HTERT-HM (cell line): ENCODE measurements around a stretch of chr9.

DNA sequence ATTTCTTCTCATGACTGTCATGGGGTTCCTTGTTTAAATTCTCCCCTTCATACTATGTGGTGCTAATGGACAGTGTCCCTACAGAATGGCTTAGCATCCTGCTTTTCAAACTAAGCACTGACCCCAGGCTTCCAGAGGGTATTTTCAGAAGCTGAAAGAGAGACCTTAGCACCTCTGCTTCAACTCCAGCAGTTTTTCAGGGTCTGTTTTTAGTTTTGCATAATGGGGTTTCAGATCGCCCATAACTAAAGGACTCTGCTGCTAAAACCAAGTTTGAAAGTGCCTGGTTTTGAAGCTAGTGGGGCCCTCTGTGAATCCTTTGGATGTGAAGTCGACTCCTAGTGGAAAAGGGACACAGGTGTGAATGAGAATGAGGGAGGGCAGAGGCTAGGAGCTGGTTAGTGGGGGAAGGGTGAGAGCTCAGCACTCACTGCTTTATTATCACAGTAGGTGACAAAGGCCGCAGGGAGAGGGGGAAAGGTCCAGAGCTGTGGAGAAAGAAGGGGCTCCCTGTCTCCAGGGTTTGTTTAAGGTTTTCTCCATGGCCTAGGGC, 3.7 kb downstream of the HDHD3 start:
- RRBS: no CpG with 5 or more reads among the region's 3 CpGs

GRCh38 chr9:113388694-113389281, 12.0 kb upstream of the HDHD3 start:
- RRBS: no CpG with 5 or more reads among the region's 17 CpGs

DNA sequence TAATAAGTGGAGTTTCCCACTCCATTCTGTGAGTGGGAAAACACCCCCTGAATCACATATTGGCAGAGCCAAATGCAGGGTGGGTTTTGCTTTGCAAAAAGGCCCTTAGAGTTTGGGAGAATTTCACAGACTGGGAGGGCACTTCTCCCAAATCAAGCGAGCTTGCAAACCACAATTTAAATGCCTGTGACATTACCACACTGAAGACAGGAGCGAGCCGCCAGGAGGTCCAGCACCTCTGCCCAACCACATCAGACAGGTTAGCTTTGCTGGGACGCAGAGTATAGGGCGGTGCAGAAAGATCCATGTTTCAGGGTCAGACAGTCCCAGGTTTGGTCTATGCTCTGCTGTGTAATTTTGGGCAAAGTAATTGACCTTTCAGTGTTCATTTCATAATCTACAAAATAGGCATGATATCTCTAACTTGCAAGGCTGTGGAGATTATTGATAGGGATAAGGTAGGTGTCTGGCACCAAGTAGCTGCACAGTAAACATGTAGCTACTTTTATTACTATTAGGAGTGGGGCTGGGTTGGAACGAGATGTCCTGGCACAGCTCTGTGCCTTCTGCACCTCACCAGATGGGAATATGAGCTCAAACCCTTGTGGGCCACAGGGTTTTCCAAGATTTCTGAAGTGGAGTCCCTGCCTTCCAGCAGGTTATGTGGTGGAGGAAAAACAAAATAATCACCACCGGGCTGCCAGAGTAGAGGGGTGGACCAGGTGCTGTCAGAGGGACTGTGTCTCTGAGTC, 2.1 kb downstream of the ALAD start:
- RRBS: no CpG with 5 or more reads among the region's 7 CpGs

DNA sequence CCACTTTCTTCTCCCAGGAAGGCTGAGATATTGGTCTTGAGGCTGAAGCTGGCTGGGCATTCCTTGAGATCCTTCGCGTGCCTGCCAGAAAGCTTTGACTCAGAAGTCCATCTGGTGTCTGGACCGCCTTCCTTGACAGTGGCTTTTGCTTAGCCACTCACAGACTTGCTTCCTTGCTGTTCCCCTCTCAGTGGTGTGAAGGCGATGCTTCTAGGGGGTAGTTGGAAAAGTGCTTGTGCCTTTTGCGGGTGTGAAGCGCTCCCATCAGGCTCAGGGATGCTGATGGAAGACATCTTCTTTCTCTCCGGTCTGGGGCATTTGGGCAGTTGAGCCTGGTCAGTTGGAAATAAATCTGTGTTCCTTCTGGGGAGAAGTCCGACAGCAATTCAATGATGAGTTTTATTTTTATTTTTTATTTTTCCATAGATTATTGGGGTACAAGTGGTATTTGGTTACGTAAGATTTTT, 46.0 kb downstream of the RGS3 start:
- RRBS: no CpG with 5 or more reads among the region's 9 CpGs

- RRBS: no CpG with 5 or more reads among the region's 5 CpGs
Measured at GRCh38 chr9:113619418-113619960, 156.0 kb downstream of the RGS3 start.

GRCh38 chr9:113650438-113651059, 187.0 kb downstream of the RGS3 start:
- RRBS: no CpG with 5 or more reads among the region's 12 CpGs

- RRBS: no CpG with 5 or more reads among the region's 18 CpGs
Measured at GRCh38 chr9:113676840-113677690, 199.0 kb upstream of the ZNF618 start.

- RRBS: no CpG with 5 or more reads among the region's 8 CpGs
Measured at GRCh38 chr9:114038156-114038479, 40.0 kb downstream of the AMBP start.

DNA sequence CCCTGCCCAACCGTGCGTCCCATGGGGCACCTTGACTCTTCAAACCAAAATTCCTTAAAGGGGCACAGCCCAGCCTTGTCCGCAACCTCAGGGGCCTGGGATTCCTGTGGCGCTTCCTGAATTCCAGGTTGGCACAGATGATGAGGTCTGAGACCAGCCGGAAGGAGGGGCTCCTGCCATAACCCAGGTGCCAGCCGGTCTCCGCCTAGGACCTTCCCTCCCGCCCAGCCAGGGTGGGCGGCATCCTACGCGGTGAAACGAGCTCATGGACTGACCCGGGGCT, 23.1 kb downstream of the AMBP start:
- RRBS: 94% methylated on average over 8 of the region's 13 CpGs

GRCh38 chr9:114080375-114081268, 2.5 kb upstream of the AMBP start:
- RRBS: no CpG with 5 or more reads among the region's 9 CpGs

- RRBS: no CpG with 5 or more reads among the region's 7 CpGs
Measured at GRCh38 chr9:114081916-114082405, 3.9 kb upstream of the AMBP start.

DNA sequence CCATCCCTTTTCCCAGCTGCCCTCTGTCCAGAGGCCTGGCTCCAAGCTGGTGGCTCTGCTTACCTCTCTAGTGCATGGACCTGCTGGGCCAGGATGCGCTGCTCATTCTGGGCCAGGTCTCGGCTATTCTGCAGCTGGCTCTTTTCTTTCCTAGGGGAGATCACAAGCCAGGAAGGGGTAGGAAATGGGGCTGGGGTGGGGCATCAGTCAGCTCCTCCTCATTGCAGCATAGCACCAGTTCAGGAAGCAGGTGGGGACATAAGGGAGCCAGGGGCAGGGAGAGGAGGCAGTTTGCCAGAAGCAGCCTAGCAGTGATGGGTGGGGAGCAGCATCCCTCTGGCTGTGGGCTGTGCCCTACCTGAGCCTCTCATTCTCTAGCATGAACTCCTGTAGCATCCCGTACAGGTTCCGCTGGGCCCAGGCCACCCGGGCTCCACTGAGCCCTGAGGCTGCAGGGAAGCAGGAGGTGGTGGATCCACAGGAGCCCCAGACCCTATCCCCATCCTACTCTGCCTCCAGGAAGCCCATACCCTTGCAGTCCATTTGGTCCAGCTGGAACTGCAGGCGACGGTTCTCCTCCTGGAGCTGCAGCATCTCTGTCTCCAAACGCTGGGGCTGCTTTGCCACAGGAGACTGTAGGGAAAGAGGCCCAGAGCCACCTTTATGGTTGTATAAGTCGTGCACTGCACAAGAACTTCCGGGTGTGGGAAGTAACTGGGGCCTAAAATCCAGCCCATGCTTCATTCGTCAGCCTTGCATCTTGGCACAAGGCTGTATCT, 5.1 kb downstream of the KIF12 start:
- RRBS: no CpG with 5 or more reads among the region's 11 CpGs

DNA sequence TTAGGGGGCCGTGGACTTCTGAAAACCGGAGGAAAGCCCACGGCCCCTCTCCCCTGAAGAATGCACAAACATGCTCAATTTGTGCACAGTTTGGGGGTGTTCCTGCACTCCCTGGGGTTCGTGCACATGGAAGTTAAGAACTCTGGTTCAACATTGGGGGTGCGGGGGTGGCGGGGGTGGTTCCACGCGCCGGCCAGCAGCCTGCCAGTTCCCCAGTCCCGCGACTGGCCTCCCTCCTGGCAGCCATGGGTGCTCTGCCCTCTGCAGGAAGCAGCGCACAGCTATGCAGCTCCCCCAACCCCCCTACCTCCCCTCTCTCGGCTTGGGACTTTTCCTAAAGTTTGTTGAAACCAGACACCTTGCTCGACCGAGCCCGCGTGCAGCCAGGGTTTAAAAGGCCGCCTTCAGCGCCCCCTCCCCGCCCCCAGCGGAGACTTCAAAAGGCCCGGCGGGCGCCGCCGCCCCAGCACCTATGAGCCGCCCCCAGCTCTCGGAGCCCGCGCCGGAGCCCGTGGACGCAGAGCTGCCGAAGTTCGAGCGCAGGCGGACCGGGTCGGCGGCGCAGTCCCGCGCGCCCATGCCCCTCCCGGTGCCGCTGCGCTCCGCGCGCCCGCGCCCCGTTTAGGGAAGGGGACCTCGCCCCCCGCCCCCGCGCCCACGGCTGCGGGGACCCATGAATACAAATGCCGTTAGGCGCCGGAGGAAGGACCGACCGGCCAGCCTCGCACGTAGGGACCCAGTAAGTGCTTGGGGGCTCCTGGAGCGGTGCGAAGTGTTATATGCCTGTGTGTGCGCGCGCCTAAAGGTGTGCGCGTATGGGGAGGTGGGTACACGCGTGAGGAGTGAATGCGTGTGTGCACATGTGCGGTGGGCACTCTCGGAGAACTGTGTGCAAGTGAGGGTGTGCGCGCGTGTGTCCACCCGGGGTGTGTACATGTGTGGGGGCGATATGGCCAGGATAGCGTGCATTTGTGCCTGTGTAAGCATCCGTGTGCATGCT, 1.4 kb upstream of the COL27A1 start:
- RRBS: 3% methylated on average over 36 of the region's 85 CpGs

DNA sequence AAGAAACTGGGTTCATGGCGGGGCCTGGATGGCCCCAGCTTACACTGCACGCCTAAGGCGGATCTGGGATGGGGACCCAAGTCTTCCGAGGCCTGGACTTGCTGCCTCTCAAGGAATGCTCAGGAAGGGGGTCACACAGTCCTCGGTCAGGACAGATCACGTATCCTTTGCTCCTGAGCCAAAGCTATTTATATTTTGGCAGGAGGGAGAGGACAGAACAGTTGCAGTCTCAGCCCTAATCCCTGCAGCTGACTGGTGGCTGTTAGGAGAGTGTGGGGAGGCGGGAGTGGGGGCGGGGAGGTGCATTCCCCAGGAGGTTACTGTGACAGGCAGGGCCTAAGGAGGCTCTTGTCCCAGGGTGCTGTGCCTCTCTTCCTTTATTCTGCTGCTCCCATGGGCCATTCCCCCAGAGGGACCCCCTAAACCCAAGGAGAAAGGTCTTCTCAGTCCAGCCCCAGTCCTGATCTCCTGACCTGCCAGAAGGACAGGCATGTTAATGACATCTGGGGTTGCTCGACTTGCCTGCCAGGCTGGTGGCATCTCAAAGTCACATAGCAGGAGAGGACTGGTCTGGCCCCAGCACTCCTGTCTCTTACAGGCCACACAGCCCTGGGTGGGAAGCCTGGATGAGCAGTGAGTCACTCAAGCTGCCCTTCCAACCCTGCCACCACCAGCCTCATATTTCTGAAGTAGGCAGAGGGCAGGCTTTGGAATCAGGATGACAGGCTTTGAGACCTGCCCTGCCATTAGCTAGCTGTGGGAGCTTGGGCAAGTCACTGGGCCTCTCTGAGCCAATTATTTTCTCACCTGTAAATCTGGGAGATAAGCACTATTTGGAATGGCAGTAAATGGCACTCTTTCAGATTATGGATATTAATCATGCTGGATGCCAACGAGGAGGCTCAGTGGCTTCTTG, 51.9 kb downstream of the COL27A1 start:
- RRBS: no CpG with 5 or more reads among the region's 10 CpGs

- RRBS: no CpG with 5 or more reads among the region's 3 CpGs
Measured at GRCh38 chr9:114318997-114319590, 3.8 kb upstream of the ORM1 start.

GRCh38 chr9:114334347-114334851, 4.7 kb downstream of the ORM2 start:
- RRBS: no CpG with 5 or more reads among the region's 10 CpGs

DNA sequence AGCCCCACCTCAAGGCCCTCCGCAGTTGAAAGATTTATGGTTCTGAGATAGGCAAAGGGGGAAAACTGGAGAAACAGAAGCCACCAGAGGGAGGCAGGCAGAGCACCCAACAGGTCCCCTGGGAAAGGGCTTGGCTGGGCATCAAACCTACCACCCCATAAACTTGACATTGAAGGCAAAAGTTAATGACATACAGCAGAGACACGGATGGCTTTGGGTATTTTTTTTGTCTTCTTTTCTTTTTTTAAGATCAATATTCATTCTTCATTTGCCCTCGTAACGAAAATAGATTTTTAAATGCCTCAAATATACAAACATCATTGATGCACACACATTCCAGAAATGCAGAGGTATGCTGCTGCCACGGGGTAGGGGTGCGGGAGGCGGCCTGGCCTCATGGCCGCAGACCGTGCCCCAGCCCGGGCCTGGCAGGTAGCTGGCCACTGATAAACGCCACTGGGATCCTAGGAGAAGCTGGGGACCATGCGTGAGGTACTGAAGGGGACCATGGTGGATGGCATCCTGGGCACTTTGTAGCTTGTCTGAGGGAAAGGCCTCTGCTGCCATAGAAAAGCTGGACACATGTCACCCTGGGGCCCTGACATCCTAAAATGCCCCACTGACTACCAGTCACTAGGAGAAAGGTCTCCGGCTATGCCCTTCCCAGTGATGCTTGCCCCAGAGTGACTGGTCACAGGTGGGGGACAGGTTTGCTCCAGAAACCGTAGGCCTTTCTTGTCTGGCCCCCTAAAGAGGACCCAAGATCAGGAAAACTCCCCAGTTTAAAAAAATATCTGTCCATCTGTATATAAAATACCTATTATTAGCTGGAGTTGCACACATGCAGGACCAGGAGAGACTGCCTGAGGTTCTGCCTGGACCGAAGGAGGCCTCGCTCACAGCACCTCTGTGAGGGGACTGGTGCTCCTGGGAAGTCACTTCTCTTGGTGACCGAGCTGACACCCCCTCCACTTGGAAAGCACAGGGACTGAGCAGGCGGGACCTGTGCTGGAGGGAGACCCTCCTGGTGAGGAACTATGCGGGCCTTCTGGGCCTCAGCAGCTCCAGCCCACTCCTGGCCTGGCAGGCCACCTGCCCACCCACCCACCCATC, 6.6 kb downstream of the ORM2 start:
- RRBS: no CpG with 5 or more reads among the region's 19 CpGs

GRCh38 chr9:114351688-114351965, 22.0 kb downstream of the ORM2 start:
- RRBS: no CpG with 5 or more reads among the region's 2 CpGs

DNA sequence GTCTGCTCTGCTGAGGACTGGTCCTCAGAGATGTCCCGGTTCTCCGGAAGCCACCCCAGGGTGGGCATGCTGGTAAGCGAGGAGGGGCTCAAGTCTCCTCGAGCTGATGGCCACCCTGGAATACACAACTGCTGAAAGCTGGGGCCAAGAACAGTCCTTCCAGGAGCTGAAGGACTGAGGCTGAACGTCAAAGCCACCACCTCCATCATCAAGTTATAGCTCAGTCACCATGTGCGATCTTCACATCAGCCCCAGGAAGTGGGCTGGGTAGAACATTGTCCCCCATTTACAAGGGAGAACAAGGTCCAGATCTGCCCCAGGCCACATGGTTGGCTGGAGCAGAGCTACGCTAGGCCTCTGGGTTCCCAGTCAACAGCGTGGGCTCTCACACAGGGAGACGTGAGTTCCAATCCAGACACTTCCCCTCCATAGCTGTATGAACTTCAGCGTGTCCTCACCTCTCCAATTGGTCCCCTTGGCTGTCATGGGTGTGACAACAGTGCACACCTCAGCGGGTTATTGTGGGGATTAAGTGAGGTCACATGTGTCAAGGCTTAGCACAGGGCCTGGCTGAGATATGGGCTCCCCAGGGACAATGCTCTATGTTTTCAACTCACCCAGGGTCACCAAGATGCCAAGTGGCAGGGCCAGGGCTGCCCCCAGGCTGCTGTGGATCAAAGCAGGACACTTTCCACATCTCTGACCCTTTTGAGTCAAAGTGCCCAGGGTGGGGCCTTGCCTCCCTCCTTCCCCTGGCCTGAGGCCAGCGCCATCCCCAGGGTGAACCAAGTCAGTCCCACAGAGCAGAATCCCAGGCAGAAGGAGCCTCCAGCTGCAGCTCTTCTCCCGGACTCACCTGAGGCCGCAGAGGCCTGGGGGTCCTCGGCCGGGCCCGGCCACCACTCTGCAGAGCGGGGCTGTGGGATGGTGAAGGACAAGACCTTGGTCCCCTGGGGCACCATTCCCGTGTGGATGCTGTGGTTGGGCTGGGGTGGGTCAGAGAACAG, 19.9 kb downstream of the AKNA start:
- RRBS: 93% methylated on average over 2 of the region's 19 CpGs

DNA sequence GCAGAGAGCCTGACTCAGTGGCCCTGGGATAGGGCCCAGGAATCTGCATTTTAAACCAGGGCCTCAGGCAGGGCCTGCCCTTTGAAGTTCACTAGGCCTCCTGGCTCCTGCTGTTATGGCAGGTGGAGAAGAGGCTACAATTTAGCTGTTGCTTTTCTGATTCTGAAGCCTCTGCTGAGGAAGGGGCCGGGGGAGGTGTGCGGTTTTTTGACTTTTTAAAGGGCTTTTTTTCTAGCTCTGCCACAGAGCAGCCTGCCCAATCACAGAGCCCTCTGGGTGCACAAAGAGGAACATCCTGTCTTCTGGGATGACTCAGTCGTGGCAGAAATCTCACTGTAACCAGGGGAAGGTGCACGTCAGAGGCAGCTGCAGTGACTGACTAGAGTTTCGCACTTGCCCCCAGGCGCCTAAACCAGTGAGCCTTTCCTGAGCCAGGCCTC, 2.5 kb downstream of the AKNA start:
- RRBS: no CpG with 5 or more reads among the region's 6 CpGs